Skeletal muscle satellite cell (primary cell): ENCODE measurements around the gene HSPB7.

DNA sequence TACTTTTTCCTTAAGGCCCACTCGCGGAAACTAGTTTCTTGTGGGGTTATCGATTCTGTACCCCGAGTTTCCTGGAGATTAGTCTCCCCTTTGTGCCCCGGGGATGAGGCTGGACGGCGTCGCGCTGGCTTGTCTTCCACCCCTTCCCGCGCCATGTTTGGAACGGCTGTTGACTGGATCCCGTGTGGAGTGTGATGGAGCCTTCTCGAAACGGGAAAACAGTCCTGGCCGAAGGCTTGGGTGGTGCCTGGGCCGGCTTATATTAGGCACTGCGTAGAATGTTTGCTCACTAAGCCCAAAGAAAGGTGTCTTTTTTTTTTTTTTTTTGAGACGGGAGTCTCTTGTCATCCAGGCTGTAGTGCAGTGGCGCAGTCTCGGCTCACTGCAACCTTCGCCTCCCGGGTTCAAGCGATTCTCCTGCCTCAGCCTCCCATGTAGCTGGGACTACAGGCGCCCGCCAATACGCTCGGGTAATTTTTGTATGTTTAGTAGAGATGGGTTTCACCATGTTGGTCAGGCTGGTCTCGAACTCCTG, 11.3 kb upstream of the SPEN start:
- CAGE, long polyA plus RNA: no peak

DNA sequence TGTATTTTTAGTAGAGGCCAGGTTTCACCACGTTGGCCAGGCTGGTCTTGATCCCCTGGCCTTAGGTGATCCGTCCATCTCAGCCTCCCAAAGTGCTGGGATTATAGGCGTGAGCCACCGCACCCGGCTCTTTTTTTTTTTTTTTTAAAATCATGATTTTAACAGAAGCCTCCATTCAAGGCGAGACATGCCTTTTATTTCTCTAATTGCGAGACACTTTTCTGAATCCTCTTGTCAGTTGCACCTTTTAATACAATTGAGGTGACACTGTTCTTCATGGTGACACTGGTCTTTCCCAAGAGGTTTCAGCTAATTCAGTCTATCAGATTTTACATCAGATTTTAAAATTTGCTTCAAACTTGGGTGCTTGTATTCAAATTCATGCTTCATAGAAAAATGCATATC, 2.8 kb upstream of the SPEN start:
- CAGE, long polyA plus RNA: no peak

GRCh38 chr1:15935092-15935557, 40.8 kb downstream of the ZBTB17 start:
- CAGE, long polyA plus RNA: no peak

DNA sequence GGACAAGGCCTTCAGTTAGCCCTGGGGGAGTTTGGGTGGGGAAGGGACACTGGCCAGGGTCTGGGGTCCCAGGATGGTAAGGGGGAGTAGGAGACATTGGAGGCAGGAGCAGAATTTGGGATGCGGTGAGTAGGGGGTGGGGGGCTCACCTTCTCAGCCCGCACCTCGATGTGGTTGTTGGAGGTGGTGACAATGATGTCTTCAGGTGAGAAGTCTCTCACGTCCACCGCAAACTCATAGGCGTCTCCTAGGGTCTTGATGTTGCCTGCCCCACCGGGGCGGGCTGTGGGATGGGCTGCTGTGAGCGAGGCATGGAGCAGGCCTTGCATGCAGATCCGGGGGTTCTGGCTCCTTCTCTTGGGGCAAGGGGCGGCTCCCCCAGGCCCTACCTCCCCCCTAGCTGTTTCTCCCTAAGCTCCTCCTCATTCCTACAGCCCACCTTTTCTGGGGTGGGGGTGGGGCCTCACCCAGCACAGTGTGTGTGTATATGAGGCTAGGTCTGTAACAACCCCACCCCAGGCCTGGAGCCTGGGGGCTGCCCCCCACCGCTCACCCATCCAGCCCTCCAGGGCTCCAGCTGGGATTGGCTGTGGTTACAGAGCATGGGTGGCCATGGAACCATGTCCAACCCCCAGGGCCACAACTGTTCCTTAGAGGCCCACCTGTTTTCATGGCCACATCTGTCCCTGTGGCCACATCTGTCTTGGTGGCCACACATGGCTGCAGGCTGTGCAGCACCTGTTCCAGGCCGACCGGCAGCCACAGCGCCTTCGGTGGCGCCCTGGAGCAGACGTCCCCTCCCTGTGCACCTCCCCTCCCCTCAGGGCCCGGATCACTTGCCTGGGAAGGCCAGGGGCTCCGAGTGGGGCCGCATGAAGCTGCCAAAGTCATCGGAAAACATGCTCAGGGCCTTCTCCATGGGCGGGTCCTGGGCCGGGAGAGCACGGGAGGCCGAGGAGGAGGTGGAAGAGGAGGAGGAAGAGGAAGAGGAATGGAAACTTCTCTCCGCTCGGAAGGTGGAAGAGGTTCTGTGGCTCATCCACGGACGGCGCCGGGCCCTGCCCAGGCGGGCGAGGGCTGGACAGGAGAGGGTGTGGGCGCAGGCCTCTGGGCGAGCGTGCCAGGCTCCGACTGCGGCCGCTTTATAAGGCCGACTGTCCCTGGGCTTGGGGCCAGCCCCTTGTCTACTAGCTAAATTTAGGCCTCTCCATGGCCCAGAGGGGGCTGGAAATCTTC, at the start of gene HSPB7:
Gene HSPB7 (minus strand): TSS at position 1,119 of the 1,236 bp plus-strand sequence.
- CAGE, long polyA plus RNA: start-site peak on the minus strand centred at position 1,114 of the sequence, 66 bp wide, 11 and 57 reads in 2 replicates

- CAGE, long polyA plus RNA: no peak
Measured at GRCh38 chr1:16137864-16138409, 17.9 kb downstream of the EPHA2 start.

GRCh38 chr1:16216909-16217933, 4.8 kb upstream of the ARHGEF19 start:
- CAGE, long polyA plus RNA: no peak

GRCh38 chr1:16375477-16376042, 8.5 kb downstream of the SZRD1 start:
- CAGE, long polyA plus RNA: no peak

GRCh38 chr1:16443387-16443787, 2.9 kb downstream of the NECAP2 start:
- CAGE, long polyA plus RNA: no peak

DNA sequence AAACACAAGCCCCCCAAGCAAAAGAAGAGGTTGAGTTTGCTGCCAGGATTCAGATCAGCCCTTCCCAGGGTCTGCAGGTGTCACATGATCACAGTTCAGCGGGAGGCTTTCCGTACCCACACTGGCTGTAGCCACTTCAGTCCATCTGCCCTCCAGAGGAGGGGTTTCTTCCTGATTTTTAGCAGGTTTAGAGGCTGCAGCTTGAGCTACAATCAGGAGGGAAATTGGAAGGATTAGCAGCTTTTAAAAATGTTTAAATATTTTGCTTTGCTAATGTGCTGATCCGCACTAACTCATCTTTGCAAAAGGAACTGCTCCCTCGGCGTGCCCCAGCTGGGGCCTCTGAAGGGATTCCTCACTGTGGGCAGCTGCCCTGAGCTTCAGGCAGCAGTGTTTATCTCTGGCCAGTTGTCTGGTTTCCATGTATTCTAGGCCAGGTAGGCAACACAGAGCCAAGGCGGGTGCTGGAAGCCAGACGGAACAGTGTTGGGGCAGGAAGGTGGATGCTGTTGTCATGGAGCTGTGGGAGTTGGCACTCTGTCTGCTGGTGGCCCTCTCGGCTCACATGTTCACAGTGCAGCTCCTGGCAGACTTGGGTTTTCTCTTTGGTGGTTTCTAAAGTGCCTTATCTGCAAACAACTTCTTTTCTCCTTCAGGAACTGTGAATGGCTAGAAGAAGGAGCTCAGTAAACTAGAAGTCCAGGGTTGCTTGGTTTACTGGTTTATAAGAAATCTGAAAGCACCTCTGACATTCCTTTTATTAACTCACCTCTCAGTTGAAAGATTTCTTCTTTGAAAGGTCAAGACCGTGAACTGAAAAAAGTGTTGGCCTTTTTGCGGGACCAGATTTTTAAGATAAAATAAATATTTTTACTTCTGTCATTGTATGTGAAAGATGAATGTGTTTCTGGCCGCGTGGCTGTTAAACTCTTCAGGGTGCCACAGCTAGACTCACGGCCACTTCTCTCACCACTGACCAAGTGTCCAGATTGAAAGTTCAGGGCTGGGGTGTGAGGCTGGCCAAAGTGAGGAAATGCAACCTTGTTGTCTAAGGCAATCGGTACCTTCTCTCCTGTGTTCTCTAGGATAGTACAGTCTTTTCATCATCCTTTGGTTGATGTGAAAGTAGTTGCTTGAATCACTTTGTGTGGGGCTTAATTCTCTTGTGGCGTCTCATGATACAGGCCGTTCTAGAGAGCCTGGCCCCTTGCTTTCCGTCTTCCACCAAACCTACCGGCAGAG, 19.1 kb downstream of the NECAP2 start:
- CAGE, long polyA plus RNA: no peak

DNA sequence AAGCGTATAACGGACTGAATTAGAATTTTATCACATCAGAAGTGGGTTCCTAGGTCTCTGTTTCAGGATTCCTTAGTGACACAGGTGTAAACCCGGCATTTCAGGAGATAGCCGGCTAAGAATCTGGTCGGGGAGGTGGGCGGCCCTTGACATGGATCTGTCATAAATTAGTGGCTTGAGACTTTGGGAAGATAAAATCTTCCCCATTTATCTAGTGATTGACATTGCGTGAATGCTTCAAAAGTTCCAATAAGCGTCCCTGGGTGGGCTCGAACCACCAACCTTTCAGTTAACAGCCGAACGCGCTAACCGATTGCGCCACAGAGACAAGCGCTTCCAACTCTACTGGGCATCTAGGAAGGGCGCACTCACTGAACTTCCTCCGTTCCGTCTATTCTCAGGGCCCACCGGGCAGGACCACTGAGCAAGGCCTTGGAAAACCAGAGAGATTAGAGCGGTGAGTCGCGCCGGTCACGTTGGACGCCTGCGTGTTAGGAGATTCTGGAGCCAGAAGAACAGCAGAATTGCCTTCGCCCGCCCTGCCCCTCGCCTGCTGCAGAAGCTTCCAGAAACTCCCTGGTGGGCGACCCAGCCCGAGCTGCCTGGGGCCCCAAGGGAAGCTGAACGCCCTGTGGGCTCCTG, 79.9 kb downstream of the NECAP2 start:
- CAGE, long polyA plus RNA: no peak

DNA sequence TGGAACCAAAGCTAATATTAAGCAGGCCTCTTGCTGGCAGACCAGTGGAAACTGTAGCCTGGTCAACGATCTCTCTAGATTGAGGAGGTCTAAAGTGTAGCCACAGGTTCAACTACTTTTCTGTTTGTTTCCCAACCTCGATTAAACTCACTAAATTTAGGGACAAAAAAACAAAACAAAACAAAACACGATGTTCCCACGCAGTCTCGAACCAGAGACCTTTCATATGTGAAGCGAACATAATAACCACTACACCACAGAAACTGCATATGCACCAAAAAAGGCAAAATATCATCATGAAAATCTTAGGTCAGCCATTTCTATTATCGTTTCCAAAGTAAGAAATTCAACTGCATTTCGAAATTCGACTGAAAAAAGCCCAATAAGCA, 106.9 kb downstream of the NECAP2 start:
- CAGE, long polyA plus RNA: no peak

GRCh38 chr1:16606027-16606459, 165.5 kb downstream of the NECAP2 start:
- CAGE, long polyA plus RNA: no peak

DNA sequence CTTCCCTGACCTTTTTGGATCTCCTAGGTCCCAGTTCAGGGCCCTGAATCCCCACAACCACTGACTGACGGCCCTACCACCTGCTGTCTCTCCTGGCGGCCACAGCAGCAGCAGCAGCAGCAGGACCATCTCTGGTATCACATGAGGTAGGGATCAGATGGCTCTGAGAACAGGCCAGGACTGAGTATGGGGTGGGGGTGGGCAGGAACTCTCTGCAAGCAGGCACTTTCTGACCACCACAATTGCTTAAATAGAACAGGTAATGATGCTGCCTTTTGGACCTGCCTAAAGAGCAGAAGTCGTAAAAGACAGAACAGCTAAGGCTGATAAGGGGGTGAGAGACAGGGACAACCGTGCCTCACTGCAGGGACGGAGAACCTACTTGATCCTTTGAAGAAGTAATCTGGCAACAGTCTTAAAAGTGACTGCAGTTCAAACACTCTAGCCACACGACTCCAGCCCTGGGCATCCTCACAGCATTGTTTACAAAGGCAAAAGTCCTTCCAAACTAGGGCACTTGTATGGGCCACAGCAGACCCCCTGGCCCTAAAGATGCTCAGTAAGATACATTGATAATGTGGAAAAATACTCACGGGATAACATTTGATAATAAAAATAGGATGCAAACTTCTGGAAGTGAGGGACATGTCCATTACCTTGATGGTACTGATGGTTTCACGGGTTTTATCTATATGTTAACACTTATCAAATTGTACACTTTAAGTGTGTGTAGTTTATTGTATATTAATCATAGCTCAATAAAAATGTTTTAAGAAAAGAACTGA, 198.9 kb downstream of the NECAP2 start:
- CAGE, long polyA plus RNA: no peak

- CAGE, long polyA plus RNA: no peak
Measured at GRCh38 chr1:16866966-16867318, 54.8 kb upstream of the CROCC start.

- CAGE, long polyA plus RNA: no peak
Measured at GRCh38 chr1:16951766-16952167, 28.7 kb downstream of the MFAP2 start.

DNA sequence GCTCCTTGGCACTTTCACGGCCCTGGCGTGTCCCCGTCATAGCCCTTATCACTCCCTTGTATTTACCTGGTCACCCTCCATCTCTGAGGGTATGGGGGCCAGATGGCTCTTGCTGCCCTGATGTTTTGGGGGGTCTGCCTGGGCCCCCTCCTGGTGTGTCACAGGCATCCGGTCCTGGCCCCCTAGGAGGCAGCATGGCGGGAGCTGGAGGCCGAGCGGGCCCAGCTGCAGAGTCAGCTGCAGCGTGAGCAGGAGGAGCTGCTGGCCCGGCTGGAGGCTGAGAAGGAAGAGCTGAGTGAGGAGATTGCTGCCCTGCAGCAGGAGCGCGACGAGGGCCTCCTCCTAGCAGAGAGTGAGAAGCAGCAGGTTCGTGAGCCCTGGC, 27.3 kb downstream of the MFAP2 start:
- CAGE, long polyA plus RNA: no peak

- CAGE, long polyA plus RNA: no peak
Measured at GRCh38 chr1:16955106-16955549, 25.3 kb downstream of the MFAP2 start.

DNA sequence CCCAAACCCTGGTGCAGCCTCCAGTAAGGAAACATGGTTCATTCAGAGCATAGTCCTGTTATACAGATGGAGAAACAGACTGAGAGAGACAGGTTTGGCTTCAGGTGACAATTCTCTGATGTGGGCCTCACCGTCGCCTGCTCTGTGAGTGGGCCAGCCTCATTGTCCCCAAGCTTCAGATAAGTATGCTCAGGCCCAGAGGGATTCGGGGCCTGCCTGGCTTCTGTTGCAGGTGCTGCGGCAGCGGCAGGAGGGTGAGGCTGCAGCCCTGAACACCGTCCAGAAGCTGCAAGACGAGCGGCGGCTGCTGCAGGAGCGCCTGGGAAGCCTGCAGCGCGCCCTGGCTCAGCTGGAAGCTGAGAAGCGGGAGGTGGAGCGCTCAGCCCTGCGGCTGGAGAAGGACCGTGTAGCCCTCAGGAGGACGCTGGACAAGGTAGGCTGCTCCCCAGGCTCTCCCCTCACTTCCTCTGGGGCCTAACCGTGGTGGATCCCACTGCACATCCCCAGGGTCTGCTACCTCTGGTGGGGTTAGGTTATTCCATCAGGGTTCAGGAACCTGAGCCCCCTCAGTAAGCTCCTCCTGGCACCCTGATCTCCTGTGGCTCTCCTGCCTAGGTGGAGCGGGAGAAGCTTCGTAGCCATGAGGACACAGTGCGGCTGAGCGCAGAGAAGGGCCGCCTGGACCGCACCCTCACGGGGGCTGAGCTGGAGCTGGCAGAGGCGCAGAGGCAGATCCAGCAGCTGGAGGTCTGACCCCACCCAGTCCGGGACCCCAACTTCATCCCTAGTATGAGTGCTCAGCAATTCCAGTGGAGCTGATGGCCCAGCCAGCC, 10.2 kb downstream of the MFAP2 start:
- CAGE, long polyA plus RNA: no peak

GRCh38 chr1:17412678-17413724, 26.5 kb downstream of the RCC2 start:
- CAGE, long polyA plus RNA: no peak

GRCh38 chr1:17433946-17435244, 5.1 kb downstream of the RCC2 start:
- CAGE, long polyA plus RNA: no peak